Right ventricle myocardium (tissue), 1 donor: ENCODE data around the gene NUP160.

DNA sequence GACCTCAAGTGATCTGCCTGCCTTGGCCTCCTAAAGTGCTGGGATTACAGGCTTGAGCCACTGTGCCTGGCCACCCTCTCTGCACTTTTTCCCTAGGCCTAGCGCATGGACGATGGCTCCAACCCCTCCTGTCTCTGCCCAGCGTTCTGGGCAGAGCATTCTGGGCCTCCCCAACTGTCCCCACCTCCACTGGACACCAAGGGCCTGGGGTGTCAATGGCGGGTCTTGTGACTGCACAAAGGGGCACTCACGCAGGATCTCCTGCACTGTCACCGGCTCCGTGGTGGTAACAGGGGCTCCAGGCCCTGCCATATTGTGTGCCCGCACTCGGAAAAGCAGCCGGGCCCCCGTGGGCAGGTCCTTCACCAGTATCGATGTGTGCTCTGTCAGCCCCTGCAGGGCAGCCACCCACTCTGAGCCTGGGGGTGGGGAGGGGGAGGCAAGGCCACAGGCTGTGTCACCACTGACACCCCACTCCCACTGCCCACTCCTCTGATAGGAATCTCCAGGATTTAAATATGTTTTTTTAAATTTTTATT, 17.6 kb downstream of the MYBPC3 start:
- PRO-cap, 2 experiments = no peak in any of the 2 experiments

- PRO-cap, 2 experiments = no peak in any of the 2 experiments
Observed at GRCh38 chr11:47337226-47337971, 15.1 kb downstream of the MYBPC3 start.

DNA sequence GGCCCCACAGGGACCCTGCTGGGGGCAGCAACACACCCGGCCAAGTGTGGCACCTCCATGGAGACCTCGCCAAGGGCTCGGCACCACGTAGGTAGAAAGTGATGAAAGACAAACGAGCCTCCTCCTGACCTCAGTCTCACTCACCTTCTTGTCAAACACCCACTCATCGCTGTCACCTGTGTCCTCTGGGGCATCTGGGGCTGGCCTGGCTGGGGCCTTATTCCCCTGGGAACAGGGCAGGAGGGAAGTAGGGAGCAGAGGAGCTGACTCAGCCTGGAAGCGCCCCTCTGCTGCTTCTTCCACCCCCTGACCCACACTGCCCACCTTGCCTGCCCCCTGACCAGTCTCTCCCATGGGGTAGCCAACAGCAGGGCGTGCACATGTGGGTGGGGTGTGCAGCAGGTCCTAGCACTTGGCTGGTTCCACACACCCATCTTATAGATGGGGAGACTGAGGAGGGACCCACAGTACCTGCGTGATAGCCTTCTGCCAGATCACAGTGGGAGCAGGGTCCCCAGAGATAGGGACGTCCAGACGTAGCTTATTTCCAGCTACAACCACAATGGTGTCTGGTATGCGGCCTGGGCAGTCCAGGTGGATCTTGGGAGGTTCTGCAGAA, 13.2 kb downstream of the MYBPC3 start:
- PRO-cap, 2 experiments = no peak in any of the 2 experiments

- PRO-cap, 2 experiments = no peak in any of the 2 experiments
Observed at GRCh38 chr11:47369210-47369690, 9.1 kb downstream of the SPI1 start.

- PRO-cap, 2 experiments = no peak in any of the 2 experiments
Observed at GRCh38 chr11:47406741-47407668, 1.4 kb upstream of the SLC39A13 start.

- PRO-cap, 2 experiments = no peak in any of the 2 experiments
Observed at GRCh38 chr11:47466496-47467556, 17.9 kb upstream of the RAPSN start.

DNA sequence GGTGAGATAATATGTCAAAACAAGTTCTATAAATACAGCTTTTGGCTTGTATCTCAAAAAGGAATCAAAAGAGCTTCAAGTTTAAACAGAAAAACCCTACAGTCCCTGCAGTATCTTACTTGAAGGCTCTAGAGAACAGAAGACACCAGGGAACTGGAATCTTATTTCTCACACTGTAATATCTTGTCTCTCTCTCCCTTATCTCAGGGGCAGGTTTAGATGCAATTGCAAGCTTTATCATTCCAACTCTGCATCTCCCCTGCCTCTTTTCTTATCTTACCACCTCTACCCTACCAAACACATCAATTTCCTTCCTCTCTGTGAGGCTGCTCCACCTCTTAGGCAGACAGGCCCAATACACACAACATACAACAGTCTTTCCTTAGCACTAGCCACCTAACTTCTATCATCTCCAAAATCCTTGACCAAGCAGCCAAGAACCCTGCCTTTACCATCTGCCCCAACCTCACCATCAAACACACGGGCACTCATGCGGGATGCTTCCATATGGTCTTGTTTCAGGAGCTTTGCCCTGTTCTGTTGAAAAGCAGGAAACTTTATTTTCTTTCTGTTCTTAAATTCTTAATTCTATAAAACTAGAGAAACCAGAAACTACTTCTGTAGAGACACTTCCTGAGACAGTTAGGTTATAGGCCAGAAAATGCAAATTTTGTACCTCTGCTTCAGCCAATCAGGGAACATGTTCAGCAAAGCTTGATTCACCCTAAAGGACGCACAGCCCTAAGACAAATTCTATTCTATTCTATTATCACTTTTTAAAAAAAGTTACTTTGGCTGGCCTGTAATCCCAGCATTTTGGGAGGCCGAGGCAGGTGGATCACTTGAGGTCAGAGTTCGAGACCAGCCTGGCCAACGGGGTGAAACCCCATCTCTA, 34.3 kb downstream of the CELF1 start:
- PRO-cap, 2 experiments = no peak in any of the 2 experiments

DNA sequence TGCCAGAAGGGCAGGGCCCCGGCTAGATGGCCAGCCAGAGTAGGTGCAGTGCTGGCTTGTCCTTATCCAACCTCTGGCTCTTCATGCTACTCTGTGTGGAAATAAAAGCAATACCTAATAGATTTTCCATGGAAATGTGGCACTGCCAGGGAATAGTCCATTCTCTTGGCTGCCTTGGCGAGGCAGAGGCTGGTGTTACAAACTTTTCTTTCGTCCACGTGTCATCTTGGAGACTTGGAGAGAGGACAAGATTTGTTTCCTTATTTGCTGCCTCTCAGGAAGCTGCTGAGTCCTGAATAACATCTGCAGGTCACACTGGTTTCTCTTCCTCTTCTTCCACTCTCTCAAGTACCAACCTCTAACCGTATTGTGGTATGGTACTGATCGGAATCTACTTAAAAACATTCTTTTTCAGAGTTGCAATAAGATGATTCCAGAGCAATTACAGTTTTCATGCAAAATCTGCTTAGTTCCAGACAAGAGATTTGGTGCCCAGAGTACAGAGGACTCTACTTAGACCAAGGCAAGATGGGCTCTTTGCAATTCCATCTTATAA, 17.2 kb upstream of the C1QTNF4 start:
- PRO-cap, 2 experiments = no peak in any of the 2 experiments

GRCh38 chr11:47641356-47641793, 984 bp downstream of the MTCH2 start:
- PRO-cap, 2 experiments = no peak in any of the 2 experiments

DNA sequence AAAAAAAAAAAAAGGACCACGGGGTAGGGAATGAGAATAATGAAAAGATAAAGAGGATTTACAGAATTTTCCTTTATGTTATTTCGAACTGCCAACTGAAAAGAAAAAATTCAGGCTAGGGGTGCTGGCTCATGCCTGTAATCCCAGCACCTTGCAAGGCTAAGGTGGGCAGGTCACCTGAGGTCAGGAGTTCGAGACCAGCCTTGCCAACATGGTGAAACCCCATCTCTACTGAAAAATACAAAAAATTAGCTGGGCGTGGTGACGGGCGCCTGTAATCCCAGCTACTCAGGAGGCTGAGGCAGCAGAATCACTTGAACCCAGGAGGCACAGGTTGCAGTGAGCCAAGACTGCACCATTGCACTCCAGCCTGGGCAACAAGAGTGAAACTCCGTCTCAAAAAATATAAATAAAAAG, 24.6 kb downstream of the FNBP4 start:
- PRO-cap, 2 experiments = no peak in any of the 2 experiments

GRCh38 chr11:47743703-47744454, 23.3 kb downstream of the FNBP4 start:
- PRO-cap, 2 experiments = no peak in any of the 2 experiments

DNA sequence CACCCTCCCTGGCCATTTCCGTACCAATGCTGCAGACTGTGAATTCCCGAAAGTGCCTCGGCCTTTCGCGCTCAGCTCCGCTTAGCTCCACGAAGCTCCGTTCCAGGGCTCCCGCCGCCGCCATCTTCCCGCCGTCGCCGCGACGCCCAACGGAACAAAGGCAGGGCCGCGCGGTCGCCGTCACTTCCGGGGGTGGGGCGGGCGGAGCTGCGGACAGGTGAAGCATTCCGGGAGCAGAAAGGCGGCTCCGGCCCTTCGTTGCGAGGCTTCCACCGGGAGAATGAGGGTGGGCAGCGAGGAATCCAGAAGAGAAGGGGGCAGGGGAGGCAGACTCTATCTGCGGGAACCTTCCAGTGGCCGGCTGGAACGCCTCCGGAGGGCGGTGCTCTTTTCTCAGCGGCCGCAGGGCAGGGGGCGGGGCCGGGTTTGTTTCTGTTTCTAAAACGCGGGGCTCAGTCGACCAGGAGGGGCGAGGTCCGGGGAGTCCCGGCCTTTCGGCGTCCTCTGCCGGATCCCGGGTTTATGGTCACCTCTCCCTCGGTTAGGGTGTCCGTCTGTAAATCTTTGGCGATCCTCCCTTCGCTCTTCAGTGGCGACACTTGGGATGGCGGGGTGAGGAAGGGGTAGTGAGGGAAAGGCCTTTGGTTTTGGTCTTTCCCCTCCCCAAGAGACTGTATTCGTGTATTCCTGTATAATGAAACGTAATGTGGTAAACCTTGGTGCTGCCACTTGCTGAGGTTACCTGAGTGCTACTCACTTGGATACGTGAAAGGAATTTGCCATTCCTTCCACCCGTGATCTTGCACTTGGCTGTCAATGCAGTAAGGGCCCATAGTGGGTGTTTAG, at the start of gene NUP160:
NUP160 (minus strand) TSS at position 156 of the 846 bp plus-strand sequence.
- PRO-cap, 2 experiments = peak in 2 of 2 experiments; most common plus-strand start position 183 of the sequence (in 2); most common minus-strand start position 136 of the sequence (in 2)

DNA sequence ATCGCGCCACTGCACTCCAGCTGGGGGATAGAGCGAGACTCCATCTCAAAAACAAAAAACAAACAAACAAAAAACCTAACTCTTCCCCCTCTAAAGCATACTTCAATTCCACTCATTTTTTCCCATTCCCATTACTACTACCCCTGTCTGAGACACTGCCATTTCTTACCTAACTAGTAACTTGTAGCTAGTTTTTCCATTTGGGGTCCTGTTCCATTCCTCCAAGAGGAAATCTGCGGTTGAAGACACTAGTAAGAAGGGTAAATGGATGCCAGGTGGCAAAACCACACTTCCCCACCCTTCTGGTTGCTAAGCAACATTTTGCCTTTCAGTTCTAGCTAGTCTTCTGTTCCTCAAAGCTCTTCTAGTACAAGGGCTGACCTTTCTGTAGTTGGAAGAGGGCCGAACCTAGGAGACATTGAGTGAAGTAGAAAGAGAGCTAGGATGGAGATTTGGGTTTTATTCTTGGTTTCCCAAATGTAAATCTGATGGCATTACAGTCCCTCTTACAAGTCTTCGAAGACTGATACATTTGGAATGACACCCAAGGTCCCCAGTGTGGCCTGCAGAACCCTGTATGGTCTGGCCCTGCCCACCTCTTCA, 60.0 kb upstream of the PTPRJ start:
- PRO-cap, 2 experiments = no peak in any of the 2 experiments

DNA sequence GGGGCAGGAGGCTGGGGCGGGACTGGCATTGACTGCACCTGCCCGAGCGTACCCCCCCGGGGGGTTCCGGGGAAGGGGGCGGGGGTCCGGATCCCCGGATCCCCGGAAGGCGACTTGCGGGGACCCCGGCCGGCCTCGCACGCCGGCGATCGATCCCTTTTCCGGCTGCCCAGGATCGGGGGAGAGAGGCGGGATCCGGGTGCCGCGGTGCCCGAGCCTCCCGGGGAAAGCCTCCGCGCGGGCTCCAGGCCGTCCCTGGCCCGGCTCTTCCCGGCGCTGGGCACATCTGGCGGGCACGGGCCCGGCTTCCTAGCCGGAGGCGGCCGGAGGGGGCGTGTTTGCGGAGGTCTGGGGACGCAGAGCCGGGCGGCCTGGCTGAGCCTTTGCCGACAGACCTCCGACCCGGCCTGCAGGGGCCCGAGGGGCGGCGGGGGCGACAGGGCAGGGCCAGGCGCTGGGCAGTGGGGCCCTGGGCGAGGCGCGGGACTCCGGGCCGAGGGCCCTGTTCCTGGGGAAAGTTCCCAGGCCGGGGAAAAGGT, 744 bp downstream of the PTPRJ start:
- PRO-cap, 2 experiments = peak in 2 of 2 experiments; most common plus-strand start position 335 of the sequence (in 1); most common minus-strand start position 288 of the sequence (in 2)

DNA sequence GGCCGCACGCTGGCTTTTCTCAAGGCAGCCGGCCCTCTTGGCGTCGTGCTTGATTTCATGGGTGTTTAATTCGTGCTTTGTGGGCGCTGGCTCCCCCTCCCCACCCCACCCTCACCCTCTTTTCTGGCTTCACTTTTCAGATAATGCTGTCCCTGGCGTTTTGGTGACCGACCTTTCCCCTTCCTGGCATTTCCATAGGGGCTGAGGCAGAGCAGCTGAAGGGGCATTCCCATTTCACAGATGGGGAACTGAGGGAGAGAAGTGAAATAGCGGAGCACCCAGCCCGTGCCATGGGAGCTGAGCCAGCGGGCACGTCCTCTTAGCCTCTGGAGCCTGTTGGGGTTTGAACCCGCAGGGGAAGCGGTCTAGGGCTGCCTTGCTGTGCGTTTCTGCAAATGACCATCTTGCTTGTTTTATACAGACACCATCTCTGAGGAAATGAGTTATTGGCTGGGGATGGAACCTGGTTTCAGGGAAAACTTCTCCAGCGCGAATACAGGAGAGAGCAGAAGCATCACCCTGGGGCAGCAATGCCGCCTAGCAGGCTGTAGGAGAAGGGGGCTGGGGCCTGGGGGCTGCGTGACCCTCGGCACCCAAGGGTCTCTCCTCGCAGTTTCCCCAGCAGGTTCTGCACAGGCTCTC, 1.3 kb downstream of the PTPRJ start:
- PRO-cap, 2 experiments = no peak in any of the 2 experiments

- PRO-cap, 2 experiments = no peak in any of the 2 experiments
Observed at GRCh38 chr11:47982579-47982886, 2.2 kb downstream of the PTPRJ start.

DNA sequence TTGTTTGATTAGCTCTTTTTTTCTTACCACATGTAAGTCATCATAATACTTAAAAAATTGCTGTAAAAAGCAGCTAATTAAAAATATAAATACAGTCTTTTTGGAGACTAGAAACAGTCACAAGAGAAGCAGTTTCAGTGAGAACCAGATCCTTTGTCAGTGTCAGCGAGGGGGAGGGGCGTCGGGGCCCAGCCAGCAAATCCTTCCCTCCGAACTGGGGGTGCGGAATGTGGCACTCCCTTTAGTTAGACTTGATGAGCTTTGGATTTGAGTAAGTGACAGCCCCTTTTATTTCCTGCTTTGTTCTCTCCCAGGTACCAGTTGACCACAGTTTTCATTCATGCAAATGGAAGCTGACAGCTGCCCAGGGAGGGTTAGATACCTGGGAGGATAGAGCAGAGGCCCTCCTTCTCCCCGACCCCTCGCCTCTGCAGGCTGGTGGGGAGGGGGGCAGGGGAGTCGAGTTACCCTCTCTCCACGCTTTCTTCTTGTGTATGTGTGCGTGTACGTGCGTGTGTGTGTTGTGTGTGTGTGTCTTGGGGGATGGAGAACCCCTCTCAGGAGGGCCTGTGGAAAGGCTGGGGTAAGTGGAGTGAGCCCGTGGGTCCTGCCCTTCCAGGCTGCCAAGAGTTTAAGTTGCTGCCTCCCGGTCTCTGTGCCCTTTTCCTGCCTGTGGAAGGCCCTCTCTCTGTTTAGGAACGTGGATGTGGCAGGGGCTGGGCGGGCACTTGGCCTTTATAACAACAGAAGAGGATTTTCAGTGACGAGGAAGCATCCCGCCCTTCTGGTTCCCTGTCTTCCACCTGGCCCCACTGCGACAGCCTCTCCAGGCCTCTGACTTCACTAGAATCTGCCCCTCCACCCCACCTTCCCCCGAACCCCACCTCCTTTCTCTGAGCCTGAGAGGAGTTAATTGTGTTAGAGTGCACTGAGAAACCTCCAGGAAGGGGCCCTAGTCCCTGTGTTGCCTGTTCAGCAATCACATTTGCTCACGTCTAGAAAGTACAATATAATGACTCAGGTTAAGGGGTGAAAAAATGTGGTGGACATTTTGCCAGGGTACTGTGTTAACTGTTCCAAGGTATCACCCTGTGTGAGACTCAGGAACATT, 38.5 kb downstream of the PTPRJ start:
- PRO-cap, 2 experiments = no peak in any of the 2 experiments

DNA sequence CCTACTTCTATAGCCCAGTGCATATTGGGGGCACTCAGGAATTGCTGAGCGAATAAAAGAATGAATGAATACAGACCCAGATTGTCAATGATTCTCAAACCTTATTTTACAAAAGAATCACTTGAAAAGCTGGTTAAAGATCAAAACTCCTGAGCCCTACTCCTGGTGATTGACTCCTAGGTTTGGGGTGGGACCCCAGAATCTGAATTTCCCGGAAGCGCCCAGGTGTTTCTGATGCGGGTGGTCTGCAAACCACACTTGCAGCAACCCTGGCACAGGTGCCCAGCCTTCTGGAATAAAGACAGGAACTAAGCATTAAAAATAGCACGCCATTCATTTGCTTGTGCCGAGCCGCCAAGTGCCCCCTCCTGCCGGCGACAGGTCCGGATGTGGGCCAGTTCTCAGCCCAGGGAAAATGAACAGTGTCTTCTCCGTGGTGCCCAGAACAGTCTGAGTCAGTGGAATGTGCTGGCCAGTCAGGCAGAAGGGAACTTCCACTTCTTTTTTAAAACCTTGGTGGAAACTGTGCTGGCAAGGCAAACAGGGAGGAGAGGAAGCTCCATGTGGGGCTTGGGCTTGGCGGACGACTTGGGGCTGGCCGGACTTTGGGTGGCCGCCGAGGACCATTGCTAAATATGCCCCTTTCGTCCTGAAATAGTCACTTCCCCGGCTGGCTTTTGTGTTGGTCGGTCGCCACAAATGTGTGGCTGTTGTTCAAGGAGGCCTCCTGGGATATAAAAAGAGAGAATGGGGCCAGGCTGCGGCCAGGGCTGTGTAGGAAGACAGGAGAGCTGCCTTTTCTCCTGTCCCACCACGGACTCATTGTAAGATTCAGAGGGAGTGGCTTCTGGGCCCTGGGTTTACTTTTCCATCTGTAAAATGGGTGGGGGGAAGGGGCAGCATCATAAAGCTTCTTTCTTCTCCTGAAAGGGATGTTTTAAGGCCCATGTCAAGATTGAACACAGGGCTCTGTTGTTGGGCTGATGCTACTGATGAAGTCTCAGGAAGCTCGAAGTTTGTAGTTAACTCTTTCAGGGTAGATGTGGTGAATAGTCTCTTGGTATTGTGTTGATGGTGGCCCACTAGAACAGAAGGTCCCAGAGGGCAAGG, 100.9 kb downstream of the PTPRJ start:
- PRO-cap, 2 experiments = peak in 2 of 2 experiments; most common plus-strand start position 443 of the sequence (in 1); most common minus-strand start position 712 of the sequence (in 1)

DNA sequence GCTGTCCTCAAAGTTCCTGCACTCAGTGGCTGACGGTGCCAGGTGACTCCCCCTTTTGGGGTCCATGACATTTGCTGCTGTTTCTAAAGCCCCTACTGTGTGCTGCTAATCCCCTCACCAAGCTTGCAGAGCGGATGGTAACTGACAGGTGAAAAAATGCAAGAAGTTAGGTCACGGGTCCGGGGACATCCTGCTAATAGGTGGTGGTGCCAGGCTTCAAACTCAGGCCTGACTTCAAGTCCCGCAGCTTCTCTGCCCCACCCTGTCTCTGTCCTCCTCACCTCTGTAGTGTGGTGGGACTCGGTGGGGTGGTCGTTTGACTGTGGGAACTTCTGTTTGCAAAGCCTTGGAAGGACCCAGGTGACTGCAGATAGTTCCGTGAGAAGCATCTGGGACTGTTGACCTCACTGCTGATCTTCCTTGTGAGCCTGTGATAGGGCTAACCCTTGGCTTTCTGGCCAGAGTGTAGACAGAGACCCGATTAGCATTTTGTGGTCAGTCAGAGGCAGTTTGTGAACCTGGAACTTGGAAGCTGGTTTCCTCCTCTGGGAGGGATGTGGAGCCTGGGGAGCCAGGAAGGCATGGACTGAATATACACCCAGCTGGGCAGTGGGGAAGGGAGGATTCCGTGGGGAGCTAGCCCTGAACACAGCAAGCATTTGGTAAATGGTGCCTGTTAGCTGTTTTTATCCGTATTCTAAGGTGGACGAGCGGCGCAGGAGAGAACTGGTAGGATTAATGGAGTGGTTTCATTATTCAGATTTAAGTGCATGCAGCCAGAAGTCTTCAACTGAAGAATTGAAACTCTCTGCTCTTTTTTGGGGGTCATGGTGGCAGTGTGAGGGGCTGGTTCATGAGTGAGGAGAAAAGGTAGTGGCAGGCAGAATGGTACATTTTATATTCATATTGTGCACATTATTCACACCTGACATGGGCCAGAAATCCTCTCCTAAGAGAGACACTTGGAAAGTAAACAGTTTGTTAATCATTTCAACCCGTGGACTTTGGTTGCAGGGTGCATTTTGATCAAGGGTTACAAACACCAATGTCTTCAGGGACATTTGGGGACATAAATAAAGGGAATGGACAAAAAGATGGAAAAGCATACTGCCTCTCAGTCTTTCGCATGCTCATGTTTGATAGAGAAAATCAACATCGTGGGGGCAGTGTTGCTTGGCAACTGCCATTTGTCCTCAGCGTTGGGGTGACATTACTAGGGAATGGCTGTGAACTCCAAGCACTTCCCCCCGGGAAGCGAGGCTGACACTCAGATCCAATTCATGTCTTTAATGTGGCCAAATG, 115.1 kb upstream of the OR4B1 start:
- PRO-cap, 2 experiments = no peak in any of the 2 experiments

GRCh38 chr11:48102729-48103352, 113.8 kb upstream of the OR4B1 start:
- PRO-cap, 2 experiments = no peak in any of the 2 experiments